Fallopian tube (tissue), 1 donor: ENCODE results near the genes SLC25A29 and WARS1.

DNA sequence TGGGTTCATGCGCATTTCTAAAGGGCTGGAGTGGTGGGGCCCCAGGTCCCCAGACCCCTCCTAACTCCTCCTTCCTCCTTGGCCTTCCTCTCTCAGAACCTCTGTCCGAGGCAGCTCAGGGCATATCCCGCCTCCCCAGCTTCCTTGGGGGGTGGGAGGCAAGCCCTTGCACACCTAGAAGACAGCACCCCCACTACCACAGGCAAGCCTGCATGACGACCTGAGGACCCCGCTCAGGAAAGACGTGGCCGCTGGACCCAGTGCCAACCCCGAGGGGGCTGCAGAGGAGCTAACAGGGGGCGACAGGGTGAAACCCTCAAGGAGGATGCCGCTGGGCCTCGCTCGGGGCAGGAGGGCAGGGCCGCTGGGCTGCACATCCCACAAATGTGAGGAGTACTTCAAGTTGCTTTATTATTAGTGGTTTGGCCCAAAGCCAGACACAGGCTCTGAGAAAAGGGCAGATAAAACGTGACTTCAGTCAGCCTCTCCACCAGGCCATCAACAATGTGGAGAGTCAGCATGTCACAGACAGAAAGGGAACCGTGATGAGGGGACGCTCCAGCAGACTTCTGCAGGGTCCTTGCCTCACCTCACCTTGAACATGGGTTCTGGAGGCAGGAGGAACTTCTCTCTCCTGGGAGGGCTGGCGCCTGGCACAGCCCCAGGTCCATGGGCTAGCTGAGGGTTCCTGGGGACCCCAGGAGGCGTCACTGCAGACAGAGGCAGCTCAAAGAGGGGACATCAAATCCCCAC lies 35.5 kb downstream of the CCDC85C start:
- PRO-cap, result no peak

GRCh38 chr14:99579819-99580662 lies 24.0 kb downstream of the CCDC85C start:
- PRO-cap, result bidirectional peak, plus-strand start at chr14:99580298, minus-strand start at chr14:99580166

DNA sequence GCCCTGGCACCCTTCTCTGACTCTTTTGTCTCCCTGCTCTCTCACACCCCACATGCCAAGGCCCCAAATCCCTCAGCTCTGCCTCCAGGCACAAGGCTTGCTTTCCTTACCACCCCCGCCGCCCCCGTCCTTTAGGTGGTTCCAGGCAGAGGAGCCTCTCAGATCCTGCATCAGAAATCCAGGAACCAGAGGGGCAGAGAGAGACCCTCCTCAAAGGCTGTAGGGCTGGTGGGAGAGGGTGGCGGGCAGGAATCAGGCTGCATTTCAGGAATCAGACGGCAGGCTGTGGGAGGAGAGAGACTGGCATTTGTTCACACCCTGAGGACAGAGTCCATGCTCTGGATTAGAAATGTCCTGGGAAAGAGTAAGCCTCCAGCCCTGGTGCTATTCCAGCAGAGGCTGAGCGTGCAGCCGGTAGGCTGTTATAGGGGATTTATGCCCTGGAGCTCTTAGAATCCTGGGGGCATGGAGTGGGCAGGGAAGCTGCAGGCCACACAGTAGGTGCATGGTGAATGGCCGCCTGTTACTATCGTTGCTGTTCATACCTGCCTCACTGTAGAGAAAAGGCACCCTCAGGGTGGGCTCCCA lies 12.3 kb upstream of the CYP46A1 start:
- PRO-cap, result no peak

DNA sequence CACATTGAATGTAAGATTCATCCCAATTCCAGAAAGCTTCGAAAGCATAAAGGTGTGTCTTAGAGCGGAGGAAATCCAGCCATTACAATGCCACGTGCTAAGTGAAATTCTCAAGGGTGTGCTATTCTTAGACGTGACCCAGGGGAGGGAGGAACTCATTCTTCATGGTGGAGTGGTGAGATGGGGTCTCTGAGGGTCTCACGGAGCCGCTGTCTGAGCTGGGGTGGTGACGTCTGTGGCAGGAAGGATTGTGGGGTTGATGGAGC lies 25.1 kb upstream of the EML1 start:
- PRO-cap, result no peak

DNA sequence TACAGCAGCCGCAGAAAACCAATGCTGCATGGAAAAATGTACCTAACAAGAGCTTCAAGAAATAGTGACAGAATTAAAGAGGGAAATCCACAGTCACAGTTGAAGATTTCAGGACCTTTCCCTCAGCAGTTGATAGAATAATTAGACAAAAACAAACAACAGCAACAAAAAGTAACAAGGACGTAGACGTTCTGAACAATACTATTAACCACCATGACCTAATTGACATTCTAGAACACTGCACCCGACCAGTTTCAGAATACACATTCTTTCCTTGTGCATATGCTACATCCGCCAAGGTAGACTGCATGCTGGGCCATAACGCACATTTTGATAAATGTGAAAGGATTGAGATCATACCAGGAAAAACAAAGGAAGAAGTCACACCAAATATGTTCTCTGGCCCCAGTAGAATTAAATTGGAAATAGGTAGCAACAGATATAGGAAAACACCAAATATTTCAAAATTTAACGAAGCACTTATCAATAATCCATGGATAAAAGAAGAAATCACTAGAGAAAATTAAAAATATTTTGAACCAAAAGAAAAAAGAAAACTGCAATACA lies 1.6 kb upstream of the EVL start:
- PRO-cap, result no peak

- PRO-cap, result no peak
Observed at GRCh38 chr14:100069129-100069663, 4.0 kb downstream of the EVL start.

DNA sequence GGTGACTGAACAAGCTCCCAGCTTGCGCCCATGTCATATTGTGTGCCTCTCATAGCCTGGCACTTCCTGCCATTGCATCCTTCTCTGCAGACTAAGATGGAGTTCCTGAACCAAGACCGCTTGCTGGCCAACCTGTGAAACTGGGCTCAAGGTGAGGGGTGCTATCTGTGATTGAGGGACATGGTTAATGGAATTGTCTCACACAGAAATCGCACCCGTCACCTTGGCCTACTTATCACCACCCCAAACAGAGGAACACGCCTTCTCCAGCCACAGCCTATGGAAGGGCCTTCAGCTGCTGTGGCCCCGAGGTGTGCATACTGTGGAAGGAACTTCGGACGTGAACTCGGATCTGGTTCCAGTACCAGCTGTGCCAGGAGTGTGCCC lies 44.3 kb downstream of the EVL start:
- PRO-cap, result no peak

DNA sequence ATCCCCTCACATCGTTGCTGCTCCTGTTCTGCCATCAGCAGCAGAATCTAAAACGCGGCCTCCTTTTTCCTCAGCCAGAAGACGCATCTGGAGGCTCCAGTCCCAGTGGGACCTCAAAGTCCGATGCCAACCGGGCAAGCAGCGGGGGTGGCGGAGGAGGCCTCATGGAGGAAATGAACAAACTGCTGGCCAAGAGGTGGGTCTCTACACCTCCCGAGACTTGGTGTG lies 30.0 kb downstream of the DEGS2 start:
- PRO-cap, result no peak

GRCh38 chr14:100138251-100138994 lies 21.0 kb downstream of the DEGS2 start:
- PRO-cap, result no peak

GRCh38 chr14:100165293-100165831 lies 5.9 kb upstream of the DEGS2 start:
- PRO-cap, result no peak

GRCh38 chr14:100190118-100190539 lies 30.7 kb upstream of the DEGS2 start:
- PRO-cap, result unidirectional peak, plus-strand start at chr14:100190365

DNA sequence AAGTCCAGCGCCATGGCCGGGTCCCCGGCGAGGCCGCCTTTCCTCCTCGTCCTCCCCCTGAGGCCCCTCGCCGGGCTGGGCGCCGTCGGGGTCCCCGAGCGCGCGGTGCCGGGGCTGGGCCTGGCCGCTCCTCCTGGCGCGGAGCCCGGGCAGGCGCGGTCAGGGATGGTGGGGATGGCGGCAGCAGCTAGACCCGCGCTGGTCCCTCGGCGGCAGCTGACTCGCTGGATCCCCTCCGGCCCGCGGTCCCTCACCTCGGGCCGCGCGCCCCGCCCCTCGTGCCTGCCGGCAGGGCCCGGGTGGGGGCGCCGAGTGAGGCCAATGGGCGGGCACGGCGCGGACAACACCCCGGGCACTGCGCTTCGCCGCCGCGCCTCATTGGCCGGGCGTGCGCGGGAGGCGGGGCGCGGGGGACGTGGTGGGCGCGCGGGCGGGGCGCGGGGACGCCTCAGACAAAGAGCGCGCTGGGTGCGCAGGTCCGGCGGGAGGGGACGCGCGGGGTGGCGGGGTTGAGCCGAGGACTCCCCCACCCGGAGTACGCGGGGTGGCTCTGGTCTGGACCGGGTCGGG lies at the start of gene SLC25A29:
TSS of gene SLC25A29 (minus strand) at position 226 of the 570 bp plus-strand sequence.
- PRO-cap, result bidirectional peak, plus-strand start at position 475 of the sequence, minus-strand start at position 223 of the sequence

DNA sequence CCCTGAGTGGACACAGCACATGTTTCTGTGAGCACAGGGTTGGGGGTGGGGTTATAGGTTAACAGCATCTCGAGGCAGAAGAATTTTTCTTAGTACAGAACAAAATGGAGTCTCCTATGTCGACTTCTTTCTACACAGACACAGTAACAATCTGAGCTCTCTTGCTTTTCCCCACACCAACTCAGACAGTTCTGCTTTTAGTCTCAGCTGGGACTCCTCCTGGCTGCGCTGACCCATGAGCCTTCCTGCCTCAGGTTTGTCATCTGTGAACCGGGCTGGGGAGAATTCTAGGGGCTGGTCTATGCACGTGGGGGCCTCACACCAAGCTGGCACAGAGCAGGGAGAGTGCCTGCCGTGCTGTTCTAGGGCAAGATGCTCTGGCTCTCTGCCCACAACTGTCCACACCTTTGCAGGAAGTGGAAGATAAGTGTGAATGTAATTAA lies 6.4 kb upstream of the SLC25A29 start:
- PRO-cap, result no peak

DNA sequence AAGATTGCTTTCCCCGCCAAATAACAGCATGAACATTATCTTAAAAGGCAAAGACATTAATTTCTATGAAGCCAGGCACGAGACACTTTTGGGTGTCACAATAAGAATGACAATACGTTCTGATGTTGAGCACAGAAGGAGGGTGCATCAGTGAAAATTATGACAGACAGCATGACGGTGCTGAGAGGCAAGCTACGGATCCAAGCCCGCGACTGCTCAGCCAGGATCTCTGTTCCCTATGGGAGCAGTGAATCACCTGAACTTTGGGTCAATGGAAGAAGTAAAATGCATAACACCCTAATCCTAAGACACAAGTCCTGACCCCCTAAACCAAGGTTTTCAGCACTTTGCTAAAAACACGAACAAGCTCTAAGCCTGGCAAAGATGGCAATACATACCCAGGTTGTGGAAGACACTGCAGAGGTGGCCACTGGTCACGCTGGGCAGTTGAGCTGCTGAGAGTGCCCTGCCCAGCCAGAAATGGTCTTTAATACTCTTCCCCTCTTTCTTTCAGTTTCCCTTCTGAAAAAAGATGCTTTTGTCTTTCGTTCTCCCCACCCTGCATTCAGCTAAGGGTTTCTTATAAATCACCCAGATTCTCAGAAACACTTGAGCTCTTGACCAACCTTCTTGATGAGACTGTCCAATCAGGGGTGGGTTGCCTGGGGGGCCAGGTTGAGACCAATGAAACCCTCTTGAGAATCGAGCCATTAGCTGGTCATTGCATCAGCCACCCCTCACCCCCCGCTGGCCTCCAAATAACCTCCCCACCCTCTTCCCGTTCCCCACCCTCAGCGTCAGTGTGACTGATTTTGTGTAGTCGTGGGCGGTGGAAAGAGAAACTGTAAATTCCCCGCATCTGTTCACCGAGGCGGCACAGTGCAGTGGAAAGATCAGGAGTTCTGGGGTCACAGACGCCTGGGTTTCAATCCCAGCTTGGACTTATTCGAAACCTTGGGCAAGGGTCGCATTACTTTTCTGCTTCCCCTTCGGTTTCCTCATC lies at the start of gene WARS1:
TSS of gene WARS1 (minus strand) at position 463 of the 1,003 bp plus-strand sequence.
- PRO-cap, result unidirectional peak, minus-strand start at position 482 of the sequence; bidirectional peak, plus-strand start at position 874 of the sequence, minus-strand start at position 749 of the sequence

DNA sequence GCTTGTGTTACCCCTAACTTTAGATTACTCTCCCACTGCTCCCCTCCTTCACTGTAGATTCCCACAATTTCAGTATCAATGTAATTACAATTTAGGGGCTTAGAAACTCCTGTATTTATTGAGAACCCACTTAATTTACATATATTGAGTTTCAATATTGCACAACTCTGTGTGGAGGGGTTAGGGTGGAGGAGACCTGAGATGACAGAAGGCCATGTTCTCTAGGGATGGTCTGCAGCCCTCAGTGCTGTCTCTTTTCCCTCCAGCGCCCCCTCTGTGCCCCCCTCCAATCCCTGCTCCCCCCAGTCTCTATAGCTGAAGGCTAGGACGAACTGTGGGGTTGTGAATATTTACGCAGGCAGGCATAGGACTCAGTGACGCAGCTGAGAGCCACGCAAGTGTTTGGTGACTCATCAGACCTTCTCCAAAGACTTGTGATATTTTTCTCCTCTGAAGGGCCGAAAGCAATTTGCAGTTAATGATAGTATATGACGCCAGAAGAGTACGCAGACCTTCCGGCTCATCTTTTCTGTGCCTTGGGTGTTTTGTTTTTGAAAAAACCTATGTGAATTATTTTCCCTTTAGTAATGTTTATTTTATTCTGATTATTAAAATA lies 32.1 kb downstream of the WDR25 start:
- PRO-cap, result no peak

- PRO-cap, result no peak
Observed at GRCh38 chr14:100418535-100418828, 42.2 kb downstream of the WDR25 start.

- PRO-cap, result no peak
Observed at GRCh38 chr14:100482325-100482687, 104.9 kb downstream of the BEGAIN start.

GRCh38 chr14:100864529-100865255 lies 38.8 kb downstream of the RTL1 start:
- PRO-cap, result no peak

DNA sequence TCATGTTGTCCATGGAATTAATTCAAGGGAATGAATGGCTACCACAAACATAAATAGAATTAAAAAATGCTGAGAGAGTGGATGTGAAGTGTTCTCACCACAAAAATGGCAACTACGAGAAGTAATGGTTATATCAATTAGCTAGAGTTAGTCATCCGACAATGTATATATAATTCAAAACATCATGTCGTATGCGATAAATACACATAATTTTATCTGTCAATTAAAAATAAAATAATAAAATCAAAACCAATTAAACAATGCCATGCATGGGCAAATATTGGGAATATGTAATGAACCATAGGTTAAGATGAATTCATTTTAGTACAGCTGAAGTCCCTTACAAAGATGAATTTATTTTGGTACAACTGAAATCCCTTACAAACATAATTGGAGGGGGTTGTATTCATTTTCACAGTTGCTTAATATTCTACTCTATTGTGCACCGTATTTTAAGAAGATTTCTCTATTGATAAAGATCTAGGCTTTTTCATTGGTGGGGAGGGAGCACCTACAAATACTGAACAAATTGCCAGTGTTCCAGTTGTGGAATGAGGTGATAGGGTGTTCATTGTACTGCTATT lies 20.5 kb upstream of the RTL1 start:
- PRO-cap, result no peak

DNA sequence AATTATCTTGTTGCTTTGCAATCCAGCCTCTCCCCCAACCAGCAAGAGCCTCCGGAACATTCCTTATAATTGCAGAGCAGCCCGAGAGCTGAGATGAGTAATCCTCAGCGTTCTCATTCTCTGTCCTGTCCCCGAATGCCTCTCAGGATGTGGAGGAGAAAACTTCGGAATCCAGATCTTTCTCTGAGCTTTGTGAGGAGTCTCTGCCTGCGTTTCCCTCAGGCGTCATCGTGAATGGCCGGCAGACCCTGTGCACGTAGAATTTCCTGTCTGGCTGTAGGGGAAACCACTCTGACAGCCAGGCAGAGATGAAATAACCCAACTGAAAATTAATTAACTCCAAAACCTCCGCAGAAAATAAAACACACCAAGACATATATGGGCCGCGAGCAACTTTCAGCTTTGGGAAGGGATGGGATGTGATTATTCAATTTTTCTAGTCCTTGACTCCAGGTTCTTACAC lies 360.6 kb upstream of the PPP2R5C start:
- PRO-cap, result no peak